Tibial artery (tissue), 1 donor: ENCODE data around the genes ACTL9, OR2Z1, MBD3L1, ZNF559, ZNF177 and FBXL12.

DNA sequence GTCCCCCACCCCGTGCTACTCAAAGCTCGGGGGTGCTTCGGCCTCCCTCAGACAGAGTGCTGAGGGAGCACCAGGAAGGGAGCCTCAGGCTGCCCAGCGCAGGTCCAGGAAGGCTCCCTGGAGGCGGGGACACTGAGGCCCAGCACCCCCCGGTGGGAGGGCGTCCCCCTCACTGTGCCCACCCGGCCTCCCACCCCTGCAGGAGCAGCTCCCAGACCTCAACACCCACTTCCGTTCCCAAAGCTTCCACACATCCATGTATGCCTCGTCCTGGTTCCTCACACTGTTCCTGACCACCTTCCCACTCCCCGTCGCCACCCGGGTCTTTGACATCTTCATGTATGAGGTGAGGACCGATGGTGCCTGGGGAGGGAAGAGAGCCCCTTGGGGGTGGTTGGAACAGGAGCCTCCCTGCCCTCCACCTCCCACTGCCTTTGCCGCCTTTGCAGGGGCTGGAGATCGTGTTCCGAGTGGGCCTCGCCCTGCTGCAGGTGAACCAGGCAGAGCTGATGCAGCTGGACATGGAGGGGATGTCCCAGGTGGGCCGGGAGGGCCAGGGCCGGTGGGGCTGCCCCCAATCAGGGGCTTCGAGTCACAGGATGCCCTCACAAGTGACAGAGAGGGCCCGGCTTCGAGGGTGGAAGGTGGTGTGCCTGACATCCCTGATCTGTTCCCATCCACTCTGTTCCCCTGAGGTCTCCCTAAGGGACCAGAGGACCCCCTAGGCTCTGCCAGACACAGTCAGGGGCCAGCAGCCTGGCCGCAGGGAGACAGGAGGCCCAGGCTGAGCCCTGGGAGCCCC is 21.4 kb downstream of the EVI5L start:
- PRO-cap, result no peak

DNA sequence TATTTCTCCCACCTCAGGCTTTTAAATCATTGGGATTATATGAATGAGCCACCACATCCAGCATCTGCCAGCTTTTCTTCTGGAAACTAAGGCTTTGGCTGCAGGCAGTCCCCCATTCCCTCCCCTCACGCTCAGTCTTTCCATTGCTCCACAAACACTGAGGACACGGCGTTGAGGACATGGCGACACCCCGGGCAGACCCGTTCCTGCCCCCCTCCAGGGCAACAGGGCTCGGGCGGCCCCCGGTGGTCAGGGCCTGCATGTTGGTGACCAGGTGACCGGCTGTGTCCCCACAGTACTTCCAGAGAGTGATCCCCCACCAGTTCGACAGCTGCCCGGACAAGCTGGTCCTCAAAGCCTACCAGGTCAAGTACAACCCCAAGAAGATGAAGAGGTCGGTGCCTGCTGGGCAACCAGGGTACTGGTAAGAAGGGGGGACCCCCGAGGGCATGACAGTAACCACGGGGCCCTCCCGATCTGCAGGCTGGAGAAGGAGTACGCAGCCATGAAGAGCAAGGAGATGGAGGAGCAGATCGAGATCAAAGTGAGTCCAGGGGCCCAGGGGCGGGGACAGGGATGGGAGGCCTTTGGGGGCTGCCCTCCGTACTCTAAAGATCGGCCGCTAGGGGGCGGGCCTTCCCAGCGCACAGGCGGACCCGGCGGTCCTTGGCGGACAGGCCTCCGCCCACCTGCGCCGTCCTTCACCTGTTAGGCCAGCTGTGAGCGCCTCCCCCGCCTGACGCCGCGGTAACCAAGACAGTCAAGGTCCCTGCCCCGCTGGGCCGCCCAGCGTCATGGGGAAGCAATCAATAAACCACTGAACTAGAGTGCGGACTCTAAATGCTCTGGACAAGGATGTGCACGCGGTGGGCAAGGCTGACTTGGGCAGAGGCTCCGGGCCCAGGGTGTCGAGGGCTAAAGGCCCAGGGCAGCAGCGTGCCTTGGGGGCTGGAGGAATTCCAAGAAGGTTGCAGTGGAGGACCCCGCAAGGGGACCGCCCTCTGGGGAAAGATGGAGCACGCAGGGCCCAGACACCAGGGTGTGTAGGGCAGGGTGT is 21.1 kb downstream of the PRR36 start:
- PRO-cap, result no peak

- PRO-cap, result no peak
Observed at GRCh38 chr19:7872164-7872613, 2.0 kb downstream of the PRR36 start.

DNA sequence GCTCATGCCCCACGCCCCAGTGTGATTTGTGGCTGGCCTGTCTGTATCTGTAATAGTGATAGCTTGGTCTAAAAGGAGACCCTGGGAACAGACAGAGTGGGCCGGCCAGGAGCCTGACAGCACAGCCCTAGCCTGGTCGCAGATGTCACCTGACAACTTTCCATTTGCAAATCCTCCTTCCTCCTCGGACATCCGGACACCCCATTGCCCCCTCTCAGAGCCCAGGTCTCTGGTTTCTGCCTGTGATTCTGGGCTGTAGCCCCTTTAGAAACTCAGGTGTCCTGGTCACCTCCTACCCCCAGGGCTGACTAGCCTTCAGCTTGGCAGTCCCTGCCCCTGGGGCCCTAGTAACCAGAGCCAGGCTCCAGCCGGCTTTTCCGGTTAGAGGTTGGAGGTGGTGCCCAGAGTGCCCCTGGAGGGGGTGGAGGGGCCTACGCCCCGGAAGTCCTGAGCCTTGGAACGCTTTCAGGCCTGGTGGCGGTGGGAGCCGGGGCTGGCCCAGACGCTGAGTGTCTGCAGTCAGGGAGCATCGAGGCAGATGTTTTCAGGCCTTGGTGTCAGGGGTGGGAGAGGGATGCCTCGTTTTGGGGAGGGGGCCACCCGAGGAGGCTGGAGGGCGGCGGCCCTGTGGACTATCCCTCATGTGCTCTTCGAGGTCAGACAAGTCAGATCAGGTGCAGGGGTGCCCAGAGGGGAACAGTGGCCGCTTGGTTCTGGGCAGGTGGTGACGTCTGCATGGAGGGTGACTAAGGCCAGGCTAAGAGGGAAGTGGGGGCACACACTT is 6.6 kb downstream of the LRRC8E start:
- PRO-cap, result no peak

GRCh38 chr19:7907070-7907269 is 3.3 kb downstream of the MAP2K7 start:
- PRO-cap, result no peak

DNA sequence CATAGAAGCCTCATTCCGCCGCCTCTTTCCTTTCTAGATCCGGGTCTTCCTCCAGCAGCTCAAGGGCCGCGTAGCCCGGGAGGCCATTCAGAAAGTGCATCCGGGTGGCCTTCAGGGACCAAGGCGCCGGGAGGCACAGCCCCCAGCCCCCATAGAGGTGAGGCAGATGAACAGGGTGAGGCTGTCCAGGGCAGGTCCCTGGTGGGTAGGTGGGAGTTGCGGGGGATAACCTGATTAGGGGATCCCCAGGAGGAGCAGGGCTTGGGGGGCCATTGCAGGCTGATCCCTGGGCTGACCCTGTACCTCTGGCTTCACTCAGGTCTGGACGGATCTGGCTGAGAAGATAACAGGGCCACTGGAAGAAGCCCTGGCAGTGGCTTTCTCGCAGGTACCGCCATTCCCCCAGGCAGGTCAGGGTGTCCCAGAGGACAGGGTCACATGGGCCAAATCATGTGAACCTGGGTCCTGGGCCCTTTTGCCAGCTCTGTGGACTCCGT is 1.3 kb downstream of the SNAPC2 start:
- PRO-cap, result no peak

- PRO-cap, result bidirectional peak, plus-strand start at chr19:7929100, minus-strand start at chr19:7928866
Observed at GRCh38 chr19:7928188-7929431, 2.7 kb upstream of the CTXN1 start.

GRCh38 chr19:8216570-8216978 is 7.4 kb downstream of the CERS4 start:
- PRO-cap, result no peak

DNA sequence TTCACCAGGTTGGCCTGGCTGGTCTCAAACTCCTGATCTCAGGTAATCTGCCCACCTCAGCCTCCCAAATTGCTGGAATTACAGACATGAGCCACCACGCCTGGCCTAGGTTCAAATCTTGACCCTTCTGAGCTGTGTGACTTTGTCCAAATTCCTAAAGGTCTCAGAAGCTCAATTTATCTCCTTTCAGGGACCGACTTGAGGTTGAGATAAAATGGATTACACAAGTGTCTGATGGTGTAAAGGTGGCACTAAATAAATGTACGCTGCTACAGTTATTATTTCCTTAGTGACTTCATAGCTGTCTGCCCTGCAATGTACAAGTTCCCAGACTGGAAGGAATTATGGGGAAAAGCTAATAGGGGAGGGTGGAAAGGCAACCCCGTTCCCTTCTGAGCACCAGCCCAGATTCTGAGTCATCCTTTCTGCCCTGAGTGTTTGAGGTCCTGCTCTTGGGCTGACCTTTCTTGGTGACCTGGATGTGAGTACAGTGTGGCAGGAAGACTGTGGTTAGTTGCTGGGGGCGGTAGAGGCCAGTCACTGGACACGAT is 8.5 kb upstream of the ANGPTL4 start:
- PRO-cap, result no peak

GRCh38 chr19:8526193-8527184 is 12.5 kb upstream of the ZNF414 start:
- PRO-cap, result bidirectional peak, plus-strand start at chr19:8526451, minus-strand start at chr19:8526344

DNA sequence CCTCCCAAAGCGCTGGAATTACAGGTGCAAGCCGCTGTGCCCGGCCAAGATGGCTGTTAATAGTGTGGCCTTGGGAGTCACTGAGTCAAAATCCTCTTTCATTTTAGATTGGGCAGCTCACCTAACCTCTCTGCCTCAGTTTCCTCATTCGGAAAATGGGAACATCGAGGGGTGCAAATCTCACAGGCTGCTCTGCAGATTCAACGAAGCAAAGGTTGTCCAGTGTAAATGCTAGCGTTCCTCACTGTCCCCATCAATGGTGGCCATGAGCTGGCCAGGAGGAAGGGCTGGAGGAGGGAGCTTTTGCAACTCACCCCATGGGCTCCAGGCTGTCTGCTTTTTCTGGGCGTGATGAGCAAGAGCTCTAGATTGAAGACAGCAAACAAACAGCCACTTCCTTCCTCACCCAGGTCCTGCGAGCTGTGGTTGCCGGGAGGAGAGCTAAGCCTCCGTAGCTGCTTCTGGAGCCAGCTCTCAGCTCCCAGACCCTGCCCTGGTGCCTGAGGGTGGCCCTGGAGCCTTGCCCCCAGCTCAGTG is 6.4 kb downstream of the MYO1F start:
- PRO-cap, result no peak

GRCh38 chr19:8698690-8698921 is at the start of gene ACTL9:
TSS of gene ACTL9 (minus strand) at chr19:8698795.
- PRO-cap, result no peak

DNA sequence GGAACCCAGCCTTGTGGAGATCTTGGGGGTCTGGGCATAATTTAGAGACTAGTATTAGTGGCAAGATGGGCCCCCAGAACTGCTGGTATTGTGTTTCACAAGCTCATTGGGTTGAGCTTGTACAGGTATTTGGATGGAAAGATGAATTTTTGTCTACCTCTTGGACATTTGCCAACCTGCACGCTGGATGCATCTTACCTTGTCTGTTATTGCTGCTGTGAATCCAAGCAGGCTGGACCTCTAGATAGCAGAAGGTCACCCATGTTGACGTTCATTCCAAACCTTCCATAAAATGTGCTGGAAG is at the start of gene OR2Z1:
OR2Z1 (plus strand) TSS at position 170 of the 304 bp plus-strand sequence.
- PRO-cap, result no peak

- PRO-cap, result bidirectional peak, plus-strand start at chr19:8832354, minus-strand start at chr19:8832301; bidirectional peak, plus-strand start at chr19:8832761, minus-strand start at chr19:8832524
Observed at GRCh38 chr19:8832157-8832920, at the start of gene MBD3L1. TSS of gene MBD3L1 (plus strand) at chr19:8832377.

- PRO-cap, result bidirectional peak, plus-strand start at chr19:9324286, minus-strand start at chr19:9324132
Observed at GRCh38 chr19:9323686-9324589, at the start of gene ZNF559. TSS of gene ZNF559 (plus strand) at chr19:9324179.

GRCh38 chr19:9362854-9363475 is at the start of gene ZNF177:
TSS of gene ZNF177 (plus strand) at chr19:9363013.
- PRO-cap, result no peak

- PRO-cap, result no peak
Observed at GRCh38 chr19:9672672-9673607, 2.0 kb downstream of the ZNF562 start.

DNA sequence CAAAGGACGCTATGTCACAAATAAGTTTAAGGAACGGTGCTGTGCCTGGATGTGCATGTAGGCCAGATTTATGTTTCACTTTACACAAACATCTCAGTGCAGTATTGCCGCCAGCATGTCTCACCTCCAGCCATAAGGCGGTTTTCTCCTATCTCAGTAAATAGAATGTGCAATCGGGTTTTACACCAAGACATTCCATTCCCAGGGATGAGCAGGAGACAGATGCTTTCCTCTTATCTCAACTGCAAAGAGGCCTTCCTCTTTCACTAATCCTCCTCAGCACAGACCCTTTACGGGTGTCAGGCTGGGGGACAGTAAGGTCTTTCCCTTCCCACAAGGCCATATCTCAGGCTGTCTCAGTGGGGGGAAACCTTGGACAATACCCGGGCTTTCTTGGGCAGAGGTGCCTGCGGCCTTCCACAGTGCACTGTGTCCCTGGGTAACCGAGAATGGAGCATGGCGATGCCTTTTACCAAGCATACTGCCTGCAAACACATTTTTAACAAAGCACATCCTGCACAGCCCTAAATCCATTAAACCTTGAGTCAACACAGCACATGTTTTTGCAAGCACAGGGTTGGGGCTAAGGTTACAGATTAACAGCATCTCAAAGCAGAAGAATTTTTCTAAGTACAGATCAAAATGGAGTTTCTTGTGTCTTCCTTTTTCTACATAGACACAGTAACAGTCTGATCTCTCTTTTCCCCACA is 15.9 kb upstream of the ZNF846 start:
- PRO-cap, result no peak

- PRO-cap, result bidirectional peak, plus-strand start at chr19:9785895, minus-strand start at chr19:9785647; bidirectional peak, plus-strand start at chr19:9786246, minus-strand start at chr19:9786122
Observed at GRCh38 chr19:9785390-9786460, 17.2 kb upstream of the ZNF846 start.

GRCh38 chr19:9818530-9819381 is at the start of gene FBXL12:
TSS of gene FBXL12 (minus strand) at chr19:9819079.
- PRO-cap, result bidirectional peak, plus-strand start at chr19:9818846, minus-strand start at chr19:9818829; bidirectional peak, plus-strand start at chr19:9819292, minus-strand start at chr19:9819073